ENCODE results near the genes MCM10 and BEND7.

GRCh38 chr10:11227063-11228031 lies 209.7 kb downstream of the CELF2 start:
- RRBS = no CpG with 5 or more reads among the region's 15 CpGs

- RRBS = no CpG with 5 or more reads among the region's 4 CpGs
Observed at GRCh38 chr10:11230971-11231709, 213.5 kb downstream of the CELF2 start.

DNA sequence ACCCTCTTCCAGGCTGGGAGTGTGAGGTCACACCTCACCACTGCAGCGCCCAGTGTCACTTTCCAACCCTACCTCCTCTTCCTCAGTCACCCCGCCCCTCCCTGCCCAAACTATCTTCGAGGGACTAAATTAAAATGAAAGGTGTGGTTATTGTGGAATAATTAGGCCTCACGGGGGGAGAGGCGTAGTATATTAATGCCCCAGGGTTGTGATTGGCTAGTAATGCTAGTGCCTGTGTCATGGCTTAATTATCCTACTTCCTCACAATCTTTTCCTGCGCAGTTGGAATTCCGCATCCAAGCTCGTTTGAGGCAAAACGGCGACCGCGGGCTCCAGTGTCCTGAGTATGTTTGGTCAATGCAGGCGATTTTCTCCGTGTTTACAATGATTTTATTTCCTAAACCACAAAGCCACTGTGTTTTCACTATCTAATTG lies 282.8 kb downstream of the CELF2 start:
- RRBS = no CpG with 5 or more reads among the region's 14 CpGs

GRCh38 chr10:11329351-11329750 lies 282.1 kb downstream of the USP6NL start:
- RRBS = no CpG with 5 or more reads among the region's 9 CpGs

DNA sequence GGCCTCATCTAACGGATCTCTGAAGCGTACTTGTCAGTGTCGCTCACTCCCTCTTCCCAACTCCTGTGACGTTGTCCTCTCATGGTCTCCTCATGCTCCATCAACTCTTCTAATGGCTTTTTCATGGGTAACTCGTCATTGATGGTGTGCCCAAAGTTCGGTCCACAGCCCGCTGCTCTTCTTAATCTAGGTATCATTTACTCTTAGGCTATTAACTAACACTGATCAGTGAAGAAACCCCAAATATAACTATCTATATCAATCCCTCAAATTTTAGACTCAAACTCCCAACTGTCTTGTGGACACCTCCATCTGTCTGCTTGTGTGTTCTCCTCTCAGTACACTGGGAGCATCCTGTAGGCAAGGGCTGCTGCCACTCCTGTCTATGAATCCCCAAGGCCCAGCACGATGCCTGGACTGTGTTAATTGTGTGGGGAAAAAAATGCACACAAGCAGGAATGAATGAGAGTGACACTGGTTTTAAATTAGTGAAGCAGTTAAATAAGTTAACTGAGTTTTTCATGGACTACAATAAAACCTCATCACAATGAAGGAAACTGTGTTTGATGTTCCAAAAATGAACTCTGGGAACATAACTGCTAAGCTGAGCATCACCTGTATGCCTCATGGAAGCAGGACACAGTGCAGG lies 85.3 kb downstream of the USP6NL start:
- RRBS = no CpG with 5 or more reads among the region's 8 CpGs

DNA sequence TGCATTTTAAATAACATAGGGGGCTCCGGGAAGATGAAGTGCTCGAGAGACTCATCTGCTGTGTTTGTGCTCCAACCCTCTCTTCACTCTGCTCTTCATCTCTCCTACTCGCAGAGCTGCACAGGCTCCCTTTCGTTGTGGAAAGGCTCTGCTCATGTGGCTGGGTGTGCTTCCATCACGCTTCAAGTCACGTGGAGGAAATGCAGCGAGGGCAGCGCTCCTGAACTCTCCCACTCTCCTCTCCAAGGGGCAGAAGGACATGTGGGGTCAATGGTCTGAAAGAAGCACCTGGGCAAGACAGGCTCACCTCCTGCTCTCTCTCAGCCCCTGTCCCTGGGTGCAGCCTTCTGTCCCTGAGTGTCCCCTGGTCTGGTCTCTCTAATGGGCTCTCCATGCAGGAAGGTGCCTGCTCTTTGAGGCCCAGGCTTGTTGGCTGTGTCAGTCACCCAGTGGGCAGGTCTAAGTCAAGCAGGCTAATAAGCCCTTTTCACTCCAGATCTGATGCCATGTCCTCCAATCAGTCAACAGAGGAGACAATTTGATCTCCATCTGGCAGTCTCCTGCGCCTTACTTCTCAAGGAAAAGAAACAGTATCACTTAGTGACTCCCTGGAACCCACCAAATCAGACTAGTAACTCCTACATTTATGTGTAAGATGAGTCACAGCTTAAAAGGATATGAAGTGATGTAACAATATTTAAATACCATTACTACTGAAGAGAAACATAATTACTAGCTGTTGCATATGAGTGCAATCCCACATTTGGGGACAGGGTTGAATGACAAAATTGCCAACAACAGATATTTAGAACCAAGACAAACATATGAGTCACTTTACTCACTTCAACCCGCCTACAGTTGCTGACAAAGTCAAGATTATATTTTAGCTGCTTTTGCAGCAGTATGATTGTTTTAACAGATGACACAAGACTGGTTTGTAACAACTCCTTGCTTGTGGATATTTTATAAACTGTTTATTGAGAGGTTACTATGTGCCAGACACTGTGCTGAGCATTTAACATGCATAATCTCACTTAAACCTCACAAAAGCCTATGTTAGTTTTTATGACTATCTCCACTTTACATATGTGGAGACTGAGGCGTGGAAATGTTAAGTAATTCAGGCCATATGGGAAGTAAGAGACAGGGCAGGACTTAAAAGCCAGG lies 72.2 kb downstream of the USP6NL start:
- RRBS = no CpG with 5 or more reads among the region's 11 CpGs

GRCh38 chr10:11569848-11570440 lies 41.5 kb downstream of the USP6NL start:
- RRBS = no CpG with 5 or more reads among the region's 7 CpGs

GRCh38 chr10:11737205-11738141 lies 4.7 kb upstream of the ECHDC3 start:
- RRBS = no CpG with 5 or more reads among the region's 30 CpGs

GRCh38 chr10:11881077-11881771 lies 58.1 kb downstream of the PROSER2 start:
- RRBS = 97% methylated on average over 5 of the region's 20 CpGs

DNA sequence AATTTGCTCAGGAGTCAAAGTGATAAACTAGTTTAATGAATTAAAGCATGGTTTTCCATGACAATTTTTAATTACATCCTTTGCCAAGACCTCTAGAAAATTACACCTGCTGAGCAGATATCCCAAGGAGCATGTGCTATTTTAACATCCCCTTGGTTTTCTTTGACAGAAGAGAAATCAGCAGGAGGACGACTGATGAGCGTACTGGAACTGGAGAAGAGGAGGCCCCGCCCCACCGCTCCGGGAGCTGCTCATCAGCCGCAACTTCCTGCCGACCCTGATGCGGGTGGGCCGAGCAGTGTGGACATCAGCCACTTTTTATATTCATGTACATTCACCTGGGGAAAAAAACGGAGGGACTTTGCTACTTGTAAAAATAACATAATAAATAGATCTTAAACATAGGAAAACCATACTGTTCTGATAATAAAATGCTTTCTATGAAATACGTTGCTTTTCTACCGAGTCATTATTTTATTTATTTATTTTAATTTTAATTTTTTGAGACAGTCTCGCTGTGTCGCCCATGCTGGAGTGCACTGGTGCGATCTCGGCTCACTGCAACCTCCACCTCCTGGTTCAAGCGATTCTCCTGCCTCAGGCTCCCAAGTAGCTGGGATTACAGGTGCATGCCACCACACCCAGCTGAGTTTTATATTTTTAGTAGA lies 54.3 kb downstream of the CDC123 start:
- RRBS = no CpG with 5 or more reads among the region's 17 CpGs

- RRBS = no CpG with 5 or more reads among the region's 12 CpGs
Observed at GRCh38 chr10:12393308-12393947, 44.1 kb downstream of the CAMK1D start.

GRCh38 chr10:12457779-12458391 lies 108.5 kb downstream of the CAMK1D start:
- RRBS = no CpG with 5 or more reads among the region's 7 CpGs

- RRBS = no CpG with 5 or more reads among the region's 13 CpGs
Observed at GRCh38 chr10:12609082-12609898, 259.9 kb downstream of the CAMK1D start.

DNA sequence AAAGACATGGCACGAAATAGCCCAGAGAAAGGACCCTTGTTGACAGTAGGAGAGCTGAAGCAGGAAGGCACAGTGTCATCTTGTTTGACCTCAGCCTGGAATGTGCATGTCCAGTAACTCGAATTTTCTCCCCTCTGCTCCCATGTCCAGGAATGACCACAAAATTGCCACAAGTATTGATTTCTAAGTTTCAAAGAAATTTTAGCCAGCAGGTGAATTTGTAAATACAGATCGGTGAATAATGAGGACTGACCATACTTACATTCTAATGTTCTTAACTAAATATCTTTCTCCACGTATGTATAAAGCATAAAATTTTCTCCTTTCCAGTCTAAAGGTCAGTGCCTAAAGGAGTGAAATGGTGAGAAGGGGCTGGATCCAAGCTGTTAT lies 300.9 kb downstream of the CCDC3 start:
- RRBS = no CpG with 5 or more reads among the region's 4 CpGs

GRCh38 chr10:13161081-13161754 lies at the start of gene MCM10:
MCM10 (plus strand) TSS chr10:13161558.
- RRBS = under 1% methylated on average over 23 of the region's 48 CpGs

DNA sequence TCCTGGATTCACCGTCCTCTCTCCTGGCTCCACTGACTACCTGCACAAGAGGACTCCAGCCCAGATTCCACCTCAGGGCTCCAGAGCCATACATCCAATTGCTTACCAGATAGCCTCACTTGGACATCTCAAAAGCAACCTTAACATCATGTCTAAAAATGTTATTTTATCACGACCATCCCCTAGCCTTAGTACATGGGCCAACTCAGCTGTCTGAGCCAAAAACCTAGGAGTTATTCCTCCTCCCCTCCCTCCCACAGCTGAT lies 15.6 kb downstream of the BEND7 start:
- RRBS = no CpG with 5 or more reads among the region's 2 CpGs

DNA sequence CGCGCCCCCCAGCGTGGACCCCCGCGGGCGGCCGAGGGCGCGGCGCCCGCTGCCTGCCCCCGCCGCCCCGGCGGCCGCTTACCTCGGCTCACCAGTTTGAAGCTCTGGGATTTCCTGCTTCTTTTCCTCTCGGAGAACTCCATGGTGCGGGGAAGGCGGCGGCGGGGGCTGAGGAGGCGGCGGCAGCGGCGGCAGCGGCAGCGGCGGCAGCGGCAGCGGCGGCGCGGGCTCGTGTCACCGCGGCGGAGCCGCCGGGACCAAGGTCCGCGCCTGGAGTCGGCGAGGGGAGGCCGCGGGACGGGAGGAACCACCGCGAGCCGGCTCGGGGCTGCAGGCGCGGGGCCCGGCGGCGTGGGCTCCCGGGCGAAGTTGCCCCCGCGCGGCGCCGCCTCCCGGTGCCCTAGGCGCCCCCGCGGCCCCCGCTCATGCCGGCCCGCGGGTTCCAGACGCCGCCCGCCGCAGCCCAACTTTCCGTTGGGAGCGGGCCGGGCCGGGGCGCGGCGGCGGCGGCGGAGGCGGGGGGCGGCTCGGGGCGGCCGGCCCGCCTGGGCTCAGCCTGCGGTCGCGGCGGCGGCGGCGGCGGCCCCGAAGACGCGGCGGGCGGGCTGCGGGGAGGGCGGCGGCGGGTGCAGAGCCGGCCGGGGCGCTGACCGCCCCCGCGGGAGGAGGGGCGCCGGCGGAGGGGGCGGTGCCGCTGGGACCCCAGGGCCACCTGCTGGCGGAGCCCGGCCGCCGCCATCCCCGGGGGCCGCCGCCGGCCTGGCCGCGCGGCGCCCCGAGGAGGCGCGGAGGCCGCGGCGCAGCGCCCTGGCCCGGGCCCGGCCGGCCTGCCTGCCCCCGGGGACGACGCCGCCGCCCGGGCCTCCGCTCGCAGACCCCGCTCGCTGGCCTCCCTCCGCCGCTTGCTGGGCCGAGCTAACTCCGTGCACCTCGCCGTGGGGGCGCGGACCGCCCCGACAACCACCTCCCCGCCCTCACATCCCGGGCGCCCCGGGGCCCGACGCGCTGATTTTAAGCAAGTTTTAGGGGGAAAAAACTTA lies at the start of gene BEND7:
BEND7 (minus strand) TSS at position 624 of the 1,040 bp plus-strand sequence.
- RRBS = 1% methylated on average over 75 of the region's 168 CpGs

- RRBS = no CpG with 5 or more reads among the region's 4 CpGs
Observed at GRCh38 chr10:13625672-13626404, 39.1 kb downstream of the PRPF18 start.

DNA sequence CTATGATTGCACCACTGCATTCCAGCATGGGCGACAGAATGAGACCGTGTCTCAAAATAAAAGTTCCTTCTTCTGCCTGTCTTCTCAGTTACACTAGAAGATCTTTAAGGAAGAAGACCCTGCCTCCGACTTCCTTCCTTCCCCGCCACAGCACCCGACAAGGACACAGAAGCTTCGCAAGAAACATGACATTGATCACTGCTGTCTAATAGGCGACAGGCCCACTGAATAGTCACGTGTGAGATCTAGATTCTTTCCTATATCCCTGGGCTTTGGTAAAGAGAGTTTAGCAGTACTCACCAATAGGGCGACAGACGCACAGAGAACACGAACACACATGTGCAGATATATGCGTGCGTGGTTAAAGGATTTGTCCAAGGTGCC lies 118.2 kb downstream of the PRPF18 start:
- RRBS = no CpG with 5 or more reads among the region's 13 CpGs

GRCh38 chr10:13756968-13757301 lies 170.2 kb downstream of the PRPF18 start:
- RRBS = no CpG with 5 or more reads among the region's 5 CpGs

All from SK-N-MC (cell line).